ENCODE measurements around a stretch of chr17.

- RRBS = no CpG with 5 or more reads among the region's 14 CpGs
Observed at GRCh38 chr17:68161630-68162548, 86.0 kb upstream of the AMZ2 start.

DNA sequence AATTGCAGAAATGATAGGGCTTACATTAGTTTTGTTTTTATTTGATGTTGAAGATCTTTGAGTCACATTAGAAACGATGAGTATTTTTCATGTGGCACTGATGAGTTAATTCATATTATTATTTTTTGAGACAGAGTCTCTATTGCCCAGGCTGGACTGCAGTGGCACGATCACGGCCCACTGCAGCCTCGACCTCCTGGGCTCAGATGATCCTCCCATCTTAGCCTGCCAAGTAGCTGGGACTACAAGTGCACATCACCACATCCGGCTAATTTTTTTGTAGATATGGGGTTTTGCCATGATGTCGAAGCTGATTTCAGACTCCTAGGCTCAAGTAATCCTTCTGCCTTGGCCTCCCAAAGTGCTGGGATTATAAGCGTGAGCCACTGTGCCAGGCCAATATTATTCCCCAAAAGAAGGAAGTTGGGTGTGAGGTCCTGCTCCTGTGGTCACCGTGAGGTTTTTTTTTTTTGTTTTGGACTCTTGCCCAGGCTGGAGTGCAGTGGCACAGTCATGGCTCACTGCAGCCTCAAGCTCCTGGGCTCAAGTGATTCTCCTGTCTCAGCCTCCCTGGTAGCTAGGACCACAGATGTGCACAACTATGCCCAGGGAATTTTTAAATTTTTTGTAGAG, 1.5 kb downstream of the AMZ2 start:
- RRBS = no CpG with 5 or more reads among the region's 8 CpGs

GRCh38 chr17:68290057-68291011, 593 bp downstream of the SLC16A6 start:
- RRBS = 17% methylated on average over 27 of the region's 58 CpGs

DNA sequence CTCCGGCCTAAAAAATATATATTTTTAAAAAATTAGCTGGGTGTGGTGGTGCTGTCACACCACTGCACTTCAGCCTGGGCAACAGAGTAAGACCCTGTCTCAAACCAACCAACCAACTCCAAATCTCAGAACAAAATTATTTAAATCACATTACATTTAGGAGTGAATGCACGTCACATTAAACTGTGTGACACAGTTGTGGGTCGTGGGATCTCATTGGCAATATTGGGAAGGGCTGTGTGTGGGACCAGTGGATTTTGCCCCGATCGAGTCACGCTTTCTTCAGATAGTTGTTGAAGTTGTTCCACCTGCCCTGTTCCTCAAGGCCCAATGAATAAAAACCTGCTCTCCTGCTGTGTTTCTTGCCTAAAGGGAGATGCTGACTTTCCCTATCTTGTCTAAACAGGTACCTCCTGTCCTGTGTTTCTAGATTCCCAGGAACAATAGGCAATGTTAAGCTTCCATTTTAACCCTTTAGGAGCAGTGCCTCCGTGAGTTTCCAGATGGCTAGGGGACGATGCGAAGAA, 4.7 kb downstream of the ARSG start:
- RRBS = no CpG with 5 or more reads among the region's 9 CpGs

- RRBS = no CpG with 5 or more reads among the region's 9 CpGs
Observed at GRCh38 chr17:68380954-68381503, 76.3 kb downstream of the WIPI1 start.

DNA sequence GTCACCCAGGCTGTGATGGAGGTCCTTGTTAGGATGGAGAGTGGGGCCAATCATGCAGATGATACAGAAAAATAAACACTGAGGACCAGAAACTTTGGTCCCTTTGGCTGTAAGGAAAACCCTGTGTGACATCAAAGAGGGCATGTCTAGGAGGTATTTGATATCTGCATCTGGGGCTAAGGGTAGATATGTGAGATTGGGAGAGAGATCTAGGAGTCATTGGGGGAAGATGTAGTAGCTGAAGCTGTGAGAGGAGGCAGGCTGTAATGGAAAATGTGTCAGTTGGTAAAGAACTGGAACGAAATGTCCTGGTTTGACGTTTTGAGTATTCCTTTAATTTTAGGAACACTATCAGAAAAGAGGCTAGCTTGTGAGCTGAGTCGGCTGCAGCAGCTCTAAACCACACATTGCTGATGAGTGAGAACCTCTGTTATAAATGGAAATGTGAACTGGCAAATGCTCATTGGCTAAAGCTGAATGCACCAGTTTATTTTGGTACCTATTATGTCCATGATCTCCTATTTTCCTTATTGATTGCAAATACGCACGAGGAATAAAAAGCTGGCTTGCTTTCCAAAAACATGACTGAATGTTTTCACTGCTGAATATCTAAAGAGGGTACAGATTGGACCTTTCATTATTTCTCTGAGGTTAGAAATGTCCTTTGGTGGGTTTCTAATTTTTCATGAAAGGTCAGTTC, 11.0 kb upstream of the WIPI1 start:
- RRBS = no CpG with 5 or more reads among the region's 5 CpGs

DNA sequence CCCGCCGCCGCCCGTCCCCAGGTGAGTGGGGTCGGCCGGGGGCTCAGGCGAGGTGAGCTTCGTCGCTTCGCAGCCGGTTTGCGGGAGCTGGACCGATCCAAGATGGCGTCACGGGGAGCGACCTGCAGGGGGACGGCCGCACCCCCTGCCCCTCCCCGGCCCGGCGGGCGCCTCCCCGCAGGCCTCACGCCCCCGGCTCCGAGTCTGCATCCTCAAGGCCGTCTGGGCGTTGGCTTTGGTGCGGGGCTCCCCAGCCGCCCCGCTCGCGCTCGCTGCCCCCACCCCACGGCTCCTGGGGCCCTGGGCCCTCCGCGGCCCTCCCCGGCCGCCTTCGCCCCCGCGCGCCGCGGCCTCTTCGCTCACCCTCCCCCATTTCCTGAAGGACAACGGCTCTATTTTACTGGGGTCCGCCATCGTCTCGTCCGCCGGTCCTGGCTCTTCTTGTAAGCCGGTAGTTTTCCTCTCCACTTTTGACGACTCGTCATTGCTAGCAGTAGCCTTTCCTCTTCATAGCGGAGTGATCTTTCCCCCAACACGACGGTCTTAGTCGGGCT, 375 bp downstream of the PRKAR1A start:
- RRBS = 1% methylated on average over 21 of the region's 59 CpGs

- RRBS = no CpG with 5 or more reads among the region's 16 CpGs
Observed at GRCh38 chr17:68541266-68542407, 29.4 kb downstream of the PRKAR1A start.

GRCh38 chr17:68554519-68555164, 42.4 kb downstream of the PRKAR1A start:
- RRBS = no CpG with 5 or more reads among the region's 5 CpGs

GRCh38 chr17:68772150-68772481, 170.9 kb upstream of the FAM20A start:
- RRBS = no CpG with 5 or more reads among the region's 4 CpGs

DNA sequence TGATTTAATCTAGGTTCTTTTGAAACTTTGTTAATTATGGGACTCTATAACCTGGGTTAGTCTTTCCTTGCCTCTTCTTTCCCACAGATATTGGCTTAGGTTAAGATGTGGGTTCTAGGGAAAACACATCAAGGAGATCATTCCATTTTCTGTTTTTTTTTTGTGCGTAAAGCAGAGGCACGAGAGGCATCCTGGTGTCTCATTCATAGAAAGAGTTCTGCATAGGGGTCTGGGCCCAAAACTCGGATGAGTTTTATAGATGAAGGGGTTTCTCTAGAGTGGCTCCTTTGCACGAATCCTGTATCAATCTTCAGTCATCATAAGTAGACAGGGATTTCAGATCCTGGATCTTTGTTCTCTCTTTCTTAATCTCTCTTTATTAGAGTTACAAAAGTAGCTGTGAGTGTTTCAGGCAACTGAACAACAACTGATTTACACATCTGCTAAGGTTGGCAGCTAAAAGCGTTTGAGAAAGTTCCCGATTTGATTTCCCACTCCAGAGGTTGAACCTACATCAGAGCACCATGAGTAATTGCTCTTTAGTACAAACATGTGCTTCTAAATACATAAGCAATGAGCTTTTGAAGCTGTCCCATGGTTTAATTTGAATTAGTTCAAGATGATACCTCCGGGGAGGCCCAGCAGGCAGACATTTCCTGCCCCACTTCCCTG, 175.8 kb upstream of the FAM20A start:
- RRBS = no CpG with 5 or more reads among the region's 7 CpGs

GRCh38 chr17:68790820-68791491, 164.2 kb downstream of the ABCA8 start:
- RRBS = no CpG with 5 or more reads among the region's 7 CpGs

GRCh38 chr17:69461837-69462407, 47.4 kb downstream of the MAP2K6 start:
- RRBS = no CpG with 5 or more reads among the region's 14 CpGs

DNA sequence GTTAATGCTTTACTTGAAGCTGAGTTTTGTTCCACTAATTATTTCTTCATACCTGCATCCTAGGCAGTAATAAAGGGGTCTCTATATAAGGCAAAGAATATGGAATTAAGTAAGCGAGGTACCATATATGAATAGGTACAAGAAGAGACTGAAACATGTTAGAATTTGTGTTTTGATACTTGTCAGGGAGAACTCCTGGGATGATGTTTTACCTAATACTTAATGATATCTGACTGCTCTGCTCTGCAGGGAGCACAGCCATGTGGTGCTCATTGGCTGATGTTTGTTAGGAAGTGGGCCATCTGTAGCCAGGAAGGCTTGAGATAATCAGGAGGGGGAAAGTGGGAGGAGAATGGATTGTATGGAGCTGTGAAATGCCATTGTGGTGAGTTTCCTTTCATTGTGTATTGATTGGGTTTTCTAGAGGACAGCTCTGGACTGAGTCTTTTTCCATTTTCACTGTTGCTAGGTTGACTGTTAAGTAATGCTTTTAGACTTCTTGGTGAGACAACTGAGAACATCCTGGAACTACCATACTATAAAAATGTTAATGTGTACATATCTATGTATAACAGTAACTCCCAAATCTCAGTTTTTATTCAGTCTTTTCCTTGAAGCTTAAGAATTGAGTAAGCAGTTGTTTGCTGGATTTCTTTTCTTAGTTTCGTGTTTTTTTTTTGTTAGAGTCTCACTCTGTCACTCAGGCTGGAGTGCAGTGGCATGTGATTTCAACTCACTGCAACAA, 52.8 kb downstream of the MAP2K6 start:
- RRBS = no CpG with 5 or more reads among the region's 2 CpGs

- RRBS = no CpG with 5 or more reads among the region's 14 CpGs
Observed at GRCh38 chr17:69486759-69487759, 72.6 kb downstream of the MAP2K6 start.

GRCh38 chr17:69501908-69502617, 87.6 kb downstream of the MAP2K6 start:
- RRBS = no CpG with 5 or more reads among the region's 9 CpGs

GRCh38 chr17:69654797-69655384, 240.4 kb downstream of the MAP2K6 start:
- RRBS = no CpG with 5 or more reads among the region's 1 CpG

- RRBS = no CpG with 5 or more reads among the region's 11 CpGs
Observed at GRCh38 chr17:70053378-70054226, 21.4 kb upstream of the KCNJ16 start.

DNA sequence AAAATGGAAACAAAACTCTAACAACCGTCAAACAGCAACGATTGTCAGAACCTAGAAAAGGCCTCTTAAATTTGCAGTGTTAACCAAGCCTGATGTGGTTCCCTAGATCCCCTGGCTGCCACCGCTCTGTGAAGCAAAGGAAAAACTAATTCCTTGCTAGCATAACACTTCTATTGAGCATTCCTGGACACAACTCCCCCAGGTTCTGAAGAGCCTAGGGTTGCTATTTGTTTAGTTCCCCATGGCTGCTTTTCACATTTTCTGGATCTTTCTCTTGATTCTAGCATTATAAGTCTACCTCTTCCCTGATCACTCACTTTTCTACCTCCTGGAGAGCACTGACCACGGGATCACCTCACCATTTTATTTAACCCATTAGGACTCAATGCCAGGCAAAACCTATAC, 791 bp upstream of the KCNJ16 start:
- RRBS = no CpG with 5 or more reads among the region's 4 CpGs

GRCh38 chr17:70104682-70105612, 29.9 kb downstream of the KCNJ16 start:
- RRBS = no CpG with 5 or more reads among the region's 15 CpGs

All from hTERT-HM (cell line).